HTR-8/SVneo (cell line): ENCODE results near the gene RPS24.

DNA sequence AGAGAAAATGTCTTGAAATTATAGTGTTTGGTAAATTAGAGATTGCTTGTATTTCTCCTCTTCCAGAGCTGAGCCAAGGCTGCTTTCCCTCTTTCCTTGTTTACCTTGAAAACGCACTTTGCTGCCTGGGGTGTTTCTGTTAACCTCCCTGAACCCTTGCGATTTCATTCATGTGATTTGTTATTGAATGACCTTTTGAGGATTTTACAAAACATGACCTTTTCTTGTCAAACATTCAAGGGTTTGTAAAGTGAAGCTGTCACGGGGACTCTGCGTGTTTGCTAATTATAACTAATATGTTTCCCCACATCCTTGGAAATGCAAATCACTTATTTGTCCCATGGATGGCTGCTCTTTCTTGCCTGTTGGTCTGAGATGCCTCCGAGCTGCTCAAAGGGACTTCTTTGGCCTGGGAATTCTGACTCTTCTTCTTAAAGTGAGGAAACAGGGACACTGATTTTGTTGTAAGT lies 169.5 kb downstream of the LRMDA start:
- RRBS: no CpG with 5 or more reads among the region's 5 CpGs

DNA sequence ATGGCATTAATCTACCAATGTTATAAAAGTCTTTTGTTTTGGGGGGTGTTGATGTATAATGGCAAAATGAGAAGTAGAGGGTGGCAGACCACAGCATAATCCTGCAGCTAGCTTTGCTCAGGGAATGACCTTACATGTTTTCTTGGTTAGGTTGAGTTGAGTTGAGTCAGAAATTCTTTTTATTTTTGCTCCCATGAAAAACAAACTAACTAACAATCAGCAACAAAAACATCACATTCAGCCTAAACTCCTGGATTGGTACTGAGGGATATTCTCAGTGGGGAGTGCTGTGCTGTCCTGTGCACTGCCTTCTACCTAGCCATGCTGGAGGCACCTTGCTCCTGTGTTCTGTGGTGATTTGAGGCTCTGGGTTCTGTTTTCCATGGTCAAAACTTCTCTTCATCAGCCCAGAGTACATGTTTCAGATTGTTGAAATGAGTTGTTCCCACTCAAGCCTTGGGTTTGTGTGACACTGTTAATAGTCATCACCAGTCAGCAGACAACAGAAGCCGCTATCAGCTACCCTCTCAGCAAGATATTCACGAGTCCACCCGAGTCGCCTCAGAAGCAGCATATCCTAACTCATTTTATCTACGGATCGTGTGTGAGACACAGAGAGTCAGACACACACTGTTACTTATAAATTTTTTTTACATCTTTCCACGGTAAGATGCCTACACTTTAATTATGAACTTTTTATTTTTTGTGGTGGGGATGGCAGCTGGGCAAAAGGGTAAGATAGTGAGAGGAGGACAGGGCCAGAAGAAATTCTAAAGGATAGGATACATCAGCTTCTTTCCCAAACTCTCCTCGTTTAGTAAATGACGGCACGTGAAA lies 304.0 kb downstream of the LRMDA start:
- RRBS: no CpG with 5 or more reads among the region's 10 CpGs

DNA sequence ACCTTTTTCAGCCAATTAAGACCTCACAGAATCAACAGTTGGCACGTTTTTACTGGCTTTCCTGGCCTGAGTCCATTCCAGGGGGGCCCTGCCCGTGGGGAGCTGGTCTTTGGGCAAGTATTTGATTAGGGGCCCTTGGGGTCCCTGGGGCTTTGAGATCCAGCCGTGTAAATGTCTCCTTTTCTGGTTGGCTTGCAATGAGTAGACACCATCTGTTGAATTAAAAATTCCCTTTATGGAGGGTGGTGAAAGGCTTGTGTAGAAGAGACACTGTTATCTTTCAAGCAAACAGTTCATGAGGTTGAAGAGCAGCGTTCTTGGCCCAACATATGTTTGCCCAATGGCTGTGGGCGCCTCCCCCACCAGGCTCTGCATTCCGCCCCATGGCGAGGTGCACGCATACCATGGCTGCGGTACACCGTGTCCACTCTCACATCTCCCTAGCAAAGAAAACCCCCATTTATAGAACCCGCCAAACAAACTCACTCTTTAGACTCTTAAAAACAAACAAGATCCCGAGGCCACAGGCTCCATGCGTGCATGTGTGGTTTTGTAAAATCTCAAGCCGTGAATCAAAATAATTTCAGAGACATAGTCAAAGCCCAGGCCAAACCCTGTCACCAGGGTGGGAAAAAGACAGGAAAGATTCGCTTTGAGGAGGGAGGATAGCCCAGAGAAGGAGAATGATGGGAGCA lies 593.3 kb downstream of the LRMDA start:
- RRBS: no CpG with 5 or more reads among the region's 15 CpGs

GRCh38 chr10:76036326-76036776 lies 604.9 kb downstream of the LRMDA start:
- RRBS: no CpG with 5 or more reads among the region's 9 CpGs

DNA sequence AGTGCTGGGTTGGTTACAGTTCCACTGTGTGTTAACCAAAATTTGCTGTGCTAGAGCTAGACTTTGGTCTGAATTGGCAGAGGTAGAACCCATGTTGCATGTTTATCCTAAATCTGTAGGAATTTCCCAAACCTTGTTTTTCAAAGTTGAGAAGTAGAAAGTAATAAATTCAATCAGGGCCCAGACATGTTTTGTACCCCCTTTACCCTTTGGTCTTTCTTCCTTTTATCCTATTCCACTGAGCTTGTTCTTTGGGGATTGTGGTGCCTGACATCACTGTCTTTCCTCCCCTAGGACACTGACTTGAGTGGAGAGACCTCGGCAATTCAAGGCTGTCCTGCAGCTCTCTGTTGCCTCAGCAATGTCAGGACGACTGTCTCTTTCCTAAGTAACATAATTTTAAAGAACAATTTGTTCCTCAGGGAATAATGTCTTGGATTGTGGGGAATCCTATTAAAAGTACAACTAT lies 1078.0 kb downstream of the KCNMA1 start:
- RRBS: no CpG with 5 or more reads among the region's 2 CpGs

GRCh38 chr10:77593762-77595107 lies 43.4 kb downstream of the KCNMA1 start:
- RRBS: no CpG with 5 or more reads among the region's 16 CpGs

DNA sequence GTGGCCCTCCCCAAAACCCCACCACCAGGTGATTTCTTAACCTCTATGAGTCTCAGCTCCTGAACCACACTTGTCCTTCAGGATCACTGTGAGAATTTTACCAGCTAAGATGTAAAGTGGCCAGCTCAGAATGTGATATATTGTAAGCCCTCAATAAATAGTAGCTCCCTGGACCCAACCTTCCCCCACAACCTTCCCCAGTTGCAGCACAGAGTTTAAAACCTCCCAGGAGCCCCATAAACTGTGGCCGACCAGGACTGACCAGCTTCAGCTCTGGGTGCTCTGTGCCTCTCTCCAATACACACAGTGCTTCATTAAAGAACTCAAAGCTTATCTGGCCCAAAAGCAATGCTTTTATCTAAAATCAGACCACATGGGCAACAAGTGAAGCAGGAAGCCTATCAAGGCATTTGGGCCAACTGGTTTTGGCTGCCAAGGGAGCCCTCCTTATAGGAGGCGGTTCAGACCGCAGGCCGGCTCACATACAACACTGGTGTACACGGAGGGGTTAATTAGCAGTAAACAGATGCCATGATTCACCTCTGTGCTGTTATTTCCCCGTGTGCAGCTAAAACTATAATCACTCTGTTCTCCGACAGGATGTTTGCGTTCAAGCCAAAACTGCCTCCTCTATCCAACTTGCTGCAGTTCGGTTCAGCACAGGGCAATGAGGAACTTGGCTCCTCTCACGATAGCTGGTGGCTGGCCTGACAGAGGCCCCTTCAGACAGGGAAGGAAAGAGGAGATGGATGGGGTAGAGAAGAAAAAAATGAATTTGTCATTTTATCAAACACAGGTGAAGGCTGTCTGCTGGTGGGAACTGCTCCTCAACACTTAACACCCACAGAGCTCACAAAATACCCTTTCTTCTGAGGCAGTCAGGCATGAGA lies 24.3 kb downstream of the KCNMA1 start:
- RRBS: no CpG with 5 or more reads among the region's 10 CpGs

DNA sequence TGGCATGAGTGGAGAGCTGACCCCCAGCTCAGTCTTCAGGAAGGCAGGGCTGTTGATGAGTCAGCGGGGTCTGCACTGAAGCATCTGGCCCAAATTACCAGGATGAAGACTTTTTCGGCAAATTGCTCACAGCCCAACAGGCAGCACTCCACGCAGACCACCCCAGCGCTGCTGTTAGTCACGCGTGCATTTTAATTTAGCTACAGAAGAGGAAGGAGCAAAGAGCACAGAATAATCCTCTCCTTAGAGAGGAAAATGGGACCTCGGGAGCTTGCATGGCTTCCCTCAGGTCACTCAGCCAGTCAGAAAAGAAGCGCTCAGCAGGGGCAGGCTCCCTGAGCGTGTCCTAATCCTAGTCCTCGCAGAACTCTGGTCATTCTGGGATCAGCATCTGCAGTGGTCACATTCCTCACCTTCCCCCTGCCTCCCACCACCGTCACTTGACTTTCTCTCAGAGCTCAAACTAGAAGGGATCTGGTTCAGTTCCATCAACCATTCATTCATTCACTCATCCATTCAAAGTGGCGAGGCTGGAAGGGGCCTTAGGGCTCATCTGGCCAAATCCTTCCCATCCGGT lies 76.4 kb upstream of the KCNMA1 start:
- RRBS: no CpG with 5 or more reads among the region's 13 CpGs

- RRBS: 25% methylated on average over 1 of the region's 31 CpGs
These were observed 84.6 kb downstream of the DLG5 start for GRCh38 chr10:77841668-77842582.

GRCh38 chr10:77865538-77866159 lies 60.9 kb downstream of the DLG5 start:
- RRBS: no CpG with 5 or more reads among the region's 15 CpGs

DNA sequence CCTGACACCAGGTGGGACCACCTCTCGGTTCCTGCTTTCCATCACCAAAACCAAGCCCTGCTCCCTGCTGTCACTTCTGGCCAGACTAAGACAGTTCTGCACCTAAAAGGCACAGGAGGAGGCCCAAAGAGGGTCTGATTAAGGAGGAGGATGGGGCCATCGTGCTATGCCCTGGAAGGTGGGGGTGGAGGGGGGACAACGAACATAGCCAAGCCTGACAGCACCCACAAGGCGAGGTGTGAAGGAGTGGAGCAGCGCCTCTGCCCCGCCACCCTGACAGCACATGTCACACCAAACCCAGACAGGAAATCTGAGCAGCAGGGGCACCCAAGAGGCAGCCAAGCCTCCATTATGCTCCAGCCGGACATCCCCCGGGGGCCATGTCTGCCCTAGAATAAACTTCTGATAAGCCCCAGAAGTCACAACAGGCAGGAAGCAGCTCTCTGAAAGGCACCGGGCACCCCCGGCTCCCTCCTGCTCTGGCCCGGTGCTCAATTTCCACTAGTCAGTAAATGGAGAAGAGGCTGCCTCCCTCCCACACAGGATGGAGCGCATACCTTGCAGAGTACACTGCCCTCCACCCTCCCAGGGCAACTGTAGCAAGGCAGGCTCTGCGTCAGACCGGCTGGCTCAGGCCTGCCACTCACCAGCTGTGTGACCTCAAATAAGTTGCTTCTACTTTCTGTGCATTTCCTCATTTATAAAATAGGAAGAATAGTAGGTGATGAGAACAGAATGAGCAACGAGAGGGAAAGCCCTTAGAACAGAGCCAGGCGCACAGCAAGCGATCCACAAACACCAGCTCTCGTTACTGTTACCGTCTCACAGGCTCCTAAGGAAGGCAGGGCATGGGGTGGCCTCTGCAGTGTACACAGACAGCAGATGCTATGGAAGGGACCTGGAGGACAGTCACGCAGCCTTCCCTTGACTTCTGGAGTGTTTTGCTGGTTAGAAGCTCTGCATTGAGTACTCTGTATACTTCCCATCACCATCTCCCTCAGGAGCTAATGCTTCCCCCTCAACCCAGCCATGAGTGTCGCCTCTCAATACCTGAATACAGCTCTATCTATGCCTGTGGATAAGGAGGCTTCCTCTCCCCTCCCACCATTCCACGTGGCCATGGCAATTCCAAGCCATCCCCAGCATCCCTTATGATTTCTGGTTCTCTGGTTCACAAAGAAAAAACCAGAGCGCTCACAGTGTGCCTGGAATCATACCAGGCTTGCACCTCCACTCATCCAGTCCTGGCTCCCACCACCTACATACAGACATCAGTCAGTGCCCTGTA lies 48.5 kb downstream of the DLG5 start:
- RRBS: 67% methylated on average over 2 of the region's 23 CpGs

GRCh38 chr10:77881038-77882017 lies 45.2 kb downstream of the DLG5 start:
- RRBS: no CpG with 5 or more reads among the region's 7 CpGs

DNA sequence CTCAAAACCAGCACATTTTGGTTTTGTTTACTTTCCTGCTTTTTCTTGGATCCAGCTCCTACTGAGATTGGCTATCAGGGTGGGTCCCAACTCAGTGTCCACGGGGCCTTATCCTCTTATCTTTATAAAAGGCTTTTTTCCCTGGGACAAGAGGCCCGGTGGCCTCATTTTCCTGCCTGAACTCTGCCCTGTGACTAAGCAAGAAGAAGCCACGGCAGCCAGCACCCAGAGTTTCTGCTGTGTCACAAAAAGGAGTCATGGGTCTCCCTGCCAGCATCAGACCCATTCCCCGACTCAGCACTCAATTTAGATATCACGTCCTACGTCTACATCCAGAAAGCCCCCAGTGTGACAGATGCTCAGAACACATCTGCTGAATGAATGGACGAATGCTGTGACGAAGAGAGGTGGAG lies 16.8 kb downstream of the DLG5 start:
- RRBS: no CpG with 5 or more reads among the region's 8 CpGs

GRCh38 chr10:78033419-78034554 lies at the start of gene RPS24:
Gene RPS24, plus strand, starts transcription at chr10:78033863.
- RRBS: 2% methylated on average over 6 of the region's 61 CpGs

DNA sequence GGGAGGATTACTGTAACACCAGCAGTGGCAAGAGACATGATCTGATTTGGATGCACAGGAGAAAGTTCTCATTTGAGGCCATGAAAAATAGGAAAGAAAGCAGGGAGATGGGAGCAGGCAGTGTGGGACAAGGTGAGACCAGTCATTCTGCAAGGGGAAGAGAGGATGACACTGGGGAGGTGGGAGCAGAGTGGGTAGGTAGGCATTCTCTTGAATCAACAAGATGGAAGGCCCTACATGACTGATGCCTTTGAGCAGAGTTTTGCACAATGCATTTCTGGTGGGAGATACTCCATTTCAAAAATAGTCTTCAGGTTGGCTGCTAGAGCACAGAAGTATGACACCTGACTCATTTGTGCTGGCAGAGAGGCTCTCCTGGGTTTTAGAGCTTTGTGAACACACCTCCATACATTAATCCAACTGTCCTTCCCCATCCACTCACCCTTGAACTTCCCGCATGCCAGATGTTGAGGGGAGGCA lies 10.6 kb downstream of the RPS24 start:
- RRBS: no CpG with 5 or more reads among the region's 1 CpG

GRCh38 chr10:78255920-78256555 lies 222.4 kb downstream of the RPS24 start:
- RRBS: no CpG with 5 or more reads among the region's 7 CpGs

DNA sequence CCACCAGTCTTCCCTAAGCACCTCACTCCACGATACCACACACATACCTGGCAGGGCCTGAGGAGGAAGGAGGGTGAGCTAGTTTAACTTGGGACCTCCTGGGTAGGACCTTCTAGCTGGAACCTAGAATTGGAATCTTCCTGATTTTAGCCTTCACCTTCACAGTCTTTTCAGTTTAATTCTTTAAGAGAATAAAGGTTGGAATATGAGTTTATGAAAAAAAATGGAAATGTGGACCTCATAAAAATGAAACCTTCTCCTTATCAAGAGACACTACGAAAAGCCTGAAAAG lies 374.8 kb upstream of the ZMIZ1 start:
- RRBS: no CpG with 5 or more reads among the region's 2 CpGs

DNA sequence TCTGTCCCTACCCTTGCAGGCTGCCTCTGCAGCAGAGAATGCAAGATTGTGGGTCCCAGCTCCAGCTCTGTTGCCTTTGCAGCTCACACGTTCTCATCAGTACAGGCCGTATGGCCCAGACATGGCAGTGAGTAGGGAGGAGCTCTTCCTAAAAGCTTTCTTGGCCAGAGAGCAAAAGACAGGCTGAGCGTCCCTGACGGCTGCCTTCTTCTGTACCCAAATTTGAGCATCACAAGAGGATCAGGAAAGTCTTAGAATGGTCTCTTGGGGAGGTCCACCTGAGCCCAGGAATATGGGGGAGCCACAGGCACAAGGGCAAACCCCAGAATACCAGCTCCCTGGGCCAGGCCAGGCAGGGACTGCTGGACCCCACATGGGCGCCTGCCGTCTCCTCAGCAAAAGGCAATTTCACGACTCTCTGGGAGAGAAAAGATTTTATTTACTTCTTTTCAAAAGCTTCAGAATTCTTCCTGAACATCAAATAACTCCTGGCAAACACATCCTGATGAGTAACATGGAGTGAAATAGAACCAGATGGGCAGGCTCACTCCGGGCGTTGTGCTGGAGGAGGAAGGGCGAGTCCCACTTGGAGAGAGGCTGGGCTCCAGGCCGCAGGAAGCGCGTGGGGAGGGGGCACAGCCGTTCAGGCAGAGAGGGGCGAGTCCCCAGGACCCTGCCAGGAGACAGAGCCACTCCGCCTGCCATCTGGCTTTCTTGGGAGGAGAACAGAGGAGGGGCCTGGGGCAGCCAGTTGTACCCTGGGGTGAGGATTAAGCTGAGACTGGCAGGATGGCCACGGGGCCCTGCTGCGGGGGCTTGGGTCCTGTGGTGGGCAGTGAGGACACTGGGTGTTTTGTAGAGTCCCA lies 266.1 kb upstream of the ZMIZ1 start:
- RRBS: no CpG with 5 or more reads among the region's 18 CpGs

- RRBS: no CpG with 5 or more reads among the region's 10 CpGs
These were observed 8.8 kb downstream of the ZMIZ1 start for GRCh38 chr10:79077384-79078189.